Breast (tissue), 4 donors: Measurements from ENCODE around the genes FLRT1, MACROD1 and PRDX5.

DNA sequence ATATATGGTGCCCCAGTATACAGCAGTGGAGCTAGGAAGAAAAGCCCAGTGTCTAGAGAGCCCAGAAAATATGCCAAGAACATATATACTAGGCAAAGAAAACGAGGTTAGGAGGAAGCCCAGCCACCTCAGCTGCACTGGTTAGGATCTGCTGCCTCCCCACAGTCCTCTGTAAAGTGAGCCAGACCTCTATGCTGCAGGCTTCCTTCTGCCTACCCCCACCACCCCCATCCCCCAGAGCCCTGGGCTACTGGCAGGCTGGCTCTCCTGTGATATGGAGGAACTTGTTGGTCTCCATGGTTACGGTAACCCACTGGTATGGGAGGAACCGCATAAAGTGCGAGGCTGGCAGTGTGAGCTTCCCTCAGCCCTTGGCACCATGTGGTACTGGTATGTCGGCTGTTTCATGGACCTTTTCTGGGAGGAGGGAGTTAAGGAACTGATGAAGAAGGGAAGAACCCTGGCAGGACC, 34.2 kb downstream of the RCOR2 start:
- PRO-cap, 3 experiments: no peak in any of the 3 experiments
- RRBS: no CpG with 5 or more reads among the region's 5 CpGs

- PRO-cap, 3 experiments: no peak in any of the 3 experiments
- RRBS: 7% methylated on average over 12 of the region's 37 CpGs
These were observed 2.4 kb upstream of the RCOR2 start for GRCh38 chr11:63919221-63919911.

GRCh38 chr11:63920618-63920878, 3.6 kb upstream of the RCOR2 start:
- PRO-cap, 3 experiments: no peak in any of the 3 experiments
- RRBS: 5% methylated on average over 1 of the region's 5 CpGs

- PRO-cap, 3 experiments: no peak in any of the 3 experiments
- RRBS: no CpG with 5 or more reads among the region's 14 CpGs
These were observed 467 bp downstream of the NAA40 start for GRCh38 chr11:63939348-63939589.

DNA sequence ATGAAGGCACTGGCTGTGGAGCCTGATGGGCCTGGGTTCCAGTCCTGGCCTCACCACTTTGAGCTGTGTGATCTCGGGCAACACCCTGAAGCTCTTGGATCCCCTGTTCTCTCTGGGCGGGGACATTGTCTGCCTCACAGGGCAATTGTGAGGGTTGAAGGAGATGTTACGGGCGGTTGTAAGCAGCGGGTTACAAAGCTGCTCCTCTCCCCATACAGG, 4.8 kb downstream of the OTUB1 start:
- PRO-cap, 3 experiments: no peak in any of the 3 experiments
- RRBS: no CpG with 5 or more reads among the region's 5 CpGs

- PRO-cap, 3 experiments: no peak in any of the 3 experiments
- RRBS: 3% methylated on average over 26 of the region's 97 CpGs
These were observed at the start of gene FLRT1 for GRCh38 chr11:64035439-64036163. FLRT1 (plus strand) TSS chr11:64035931.

- PRO-cap, 3 experiments: peak in 3 of 3 experiments; most common plus-strand start chr11:64166238 (in 3); most common minus-strand start chr11:64166028 (in 1)
- RRBS: 2% methylated on average over 52 of the region's 84 CpGs
These were observed at the start of gene MACROD1 for GRCh38 chr11:64165535-64166283. MACROD1 (minus strand) TSS chr11:64166113.

- PRO-cap, 3 experiments: no peak in any of the 3 experiments
- RRBS: no CpG with 5 or more reads among the region's 31 CpGs
These were observed 2.3 kb upstream of the FERMT3 start for GRCh38 chr11:64203870-64205069.

DNA sequence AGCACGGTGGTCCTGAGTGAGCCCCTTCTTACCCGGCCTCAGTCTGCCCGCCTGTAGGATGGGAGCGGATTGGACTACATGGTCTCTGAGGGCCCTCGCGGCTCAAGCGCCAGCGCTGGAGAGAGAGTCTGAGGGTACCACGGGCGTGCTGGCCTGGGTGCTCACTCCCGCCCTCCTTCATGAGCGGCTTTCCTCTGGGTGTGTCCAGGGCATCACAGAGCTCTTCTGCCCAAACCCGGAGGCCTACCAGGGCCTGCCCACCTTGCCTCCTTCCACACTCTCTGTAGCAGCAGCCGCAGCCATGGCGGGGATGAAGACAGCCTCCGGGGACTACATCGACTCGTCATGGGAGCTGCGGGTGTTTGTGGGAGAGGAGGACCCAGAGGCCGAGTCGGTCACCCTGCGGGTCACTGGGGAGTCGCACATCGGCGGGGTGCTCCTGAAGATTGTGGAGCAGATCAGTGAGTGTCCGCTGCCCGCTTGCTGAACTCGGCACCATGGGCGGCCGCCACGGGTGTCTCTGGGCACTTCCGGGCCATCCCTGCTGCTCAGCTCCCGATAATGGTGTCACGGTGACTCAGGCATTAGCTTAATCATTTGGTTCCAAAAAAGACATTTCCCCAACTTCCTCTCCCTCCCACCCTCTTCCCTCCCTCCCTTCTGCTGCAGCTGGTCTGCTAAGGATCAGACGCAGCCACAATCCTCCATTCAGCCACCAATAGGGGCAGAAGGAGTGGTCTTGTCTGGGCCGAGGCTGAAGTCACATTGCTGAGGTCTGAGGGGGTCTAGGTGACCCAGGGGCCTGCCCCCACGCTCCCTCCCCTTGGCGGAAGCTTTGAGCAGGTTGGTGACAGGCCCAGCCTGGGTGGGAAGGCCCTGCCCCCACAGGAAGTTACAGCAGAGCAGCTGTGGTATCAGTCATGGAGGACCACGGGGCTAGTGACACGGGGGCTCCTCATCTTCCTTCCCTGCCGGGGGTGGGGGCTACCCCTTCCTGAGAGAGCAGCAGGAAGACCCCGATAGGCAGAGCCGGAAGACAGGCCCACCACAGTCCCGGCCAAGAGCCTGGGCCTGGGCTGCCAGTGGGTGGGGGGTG, 891 bp downstream of the FERMT3 start:
- PRO-cap, 3 experiments: peak in 3 of 3 experiments; most common plus-strand start position 643 of the sequence (in 1); most common minus-strand start position 522 of the sequence (in 3)
- RRBS: 22% methylated on average over 7 of the region's 44 CpGs

DNA sequence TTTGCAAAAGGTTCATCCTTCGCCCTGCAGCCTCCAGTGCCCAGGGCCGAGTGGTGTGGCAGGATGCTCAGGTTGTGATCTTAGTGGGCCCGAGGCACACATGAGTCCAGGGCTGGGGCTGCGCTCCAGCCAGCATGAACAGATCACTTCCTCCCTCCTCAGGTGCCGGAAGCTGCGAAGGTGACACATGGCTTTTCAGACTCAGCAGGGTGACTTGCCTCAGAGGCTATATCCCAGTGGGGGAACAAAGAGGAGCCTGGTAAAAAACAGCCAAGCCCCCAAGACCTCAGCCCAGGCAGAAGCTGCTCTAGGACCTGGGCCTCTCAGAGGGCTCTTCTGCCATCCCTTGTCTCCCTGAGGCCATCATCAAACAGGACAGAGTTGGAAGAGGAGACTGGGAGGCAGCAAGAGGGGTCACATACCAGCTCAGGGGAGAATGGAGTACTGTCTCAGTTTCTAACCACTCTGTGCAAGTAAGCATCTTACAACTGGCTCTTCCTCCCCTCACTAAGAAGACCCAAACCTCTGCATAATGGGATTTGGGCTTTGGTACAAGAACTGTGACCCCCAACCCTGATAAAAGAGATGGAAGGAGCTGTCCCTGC, 2.6 kb upstream of the ENSG00000286264 start:
- PRO-cap, 3 experiments: no peak in any of the 3 experiments
- RRBS: no CpG with 5 or more reads among the region's 6 CpGs

DNA sequence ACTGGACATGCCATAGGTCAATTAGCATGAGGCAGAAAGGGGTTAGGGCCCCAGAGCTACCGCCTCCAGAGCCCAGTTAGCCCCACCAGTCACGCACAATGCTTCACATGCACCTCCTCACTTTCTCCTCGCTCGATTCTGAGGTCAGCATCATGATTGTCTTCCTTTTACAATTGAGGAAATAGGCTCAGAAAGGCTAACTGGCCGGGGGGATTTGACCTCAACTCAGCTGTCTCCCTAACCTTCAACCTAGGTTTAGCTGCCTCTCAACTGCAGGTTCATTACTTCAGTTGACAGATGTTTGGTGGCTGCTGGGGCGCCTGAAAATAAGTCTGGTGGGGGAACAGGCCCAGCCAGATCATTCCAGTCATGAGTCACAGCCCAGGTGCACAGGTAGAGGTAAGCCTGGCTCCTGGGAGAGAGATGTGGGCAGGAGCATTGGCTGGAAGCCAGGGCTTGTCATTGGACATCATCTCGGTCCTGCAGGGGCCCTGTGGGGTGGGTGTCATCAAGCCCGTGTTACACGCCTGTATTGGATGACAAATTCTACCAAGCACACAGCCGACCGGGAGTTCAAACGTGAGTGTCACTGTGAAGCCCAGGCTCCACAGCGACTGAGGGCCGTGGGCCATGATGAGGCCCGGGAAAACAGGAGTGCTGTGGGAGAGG, 625 bp upstream of the ENSG00000286264 start:
- PRO-cap, 3 experiments: peak in 1 of 3 experiments; most common plus-strand start position 190 of the sequence (in 1); most common minus-strand start position 367 of the sequence (in 1)
- RRBS: 3% methylated on average over 5 of the region's 15 CpGs

DNA sequence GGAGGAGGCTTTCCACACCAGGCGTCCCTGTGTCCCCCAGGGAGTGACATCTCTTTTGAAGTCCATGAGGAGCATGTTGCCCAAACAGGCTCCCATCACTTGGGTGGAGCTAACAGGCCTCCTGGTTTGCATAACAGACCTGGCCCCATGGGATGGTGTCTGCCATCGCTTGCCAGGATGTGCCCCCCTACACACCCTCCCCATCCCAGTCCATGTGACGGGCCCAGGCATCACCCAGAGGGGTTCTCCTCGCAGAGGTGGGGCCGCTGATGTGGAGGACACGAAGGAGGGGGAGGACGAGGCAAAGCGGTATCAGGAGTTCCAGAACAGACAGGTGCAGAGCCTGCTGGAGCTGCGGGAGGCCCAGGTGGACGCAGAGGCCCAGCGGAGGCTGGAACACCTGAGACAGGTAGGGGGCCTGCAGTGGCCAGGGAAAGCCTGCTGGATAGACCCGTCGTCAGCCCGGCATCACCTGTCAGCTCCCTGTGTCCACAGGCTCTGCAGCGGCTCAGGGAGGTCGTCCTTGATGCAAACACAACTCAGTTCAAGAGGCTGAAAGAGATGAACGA, 14.4 kb downstream of the PLCB3 start:
- PRO-cap, 3 experiments: no peak in any of the 3 experiments
- RRBS: no CpG with 5 or more reads among the region's 17 CpGs

GRCh38 chr11:64316409-64317373, 668 bp downstream of the TRMT112 start:
- PRO-cap, 3 experiments: no peak in any of the 3 experiments
- RRBS: 3% methylated on average over 7 of the region's 36 CpGs

DNA sequence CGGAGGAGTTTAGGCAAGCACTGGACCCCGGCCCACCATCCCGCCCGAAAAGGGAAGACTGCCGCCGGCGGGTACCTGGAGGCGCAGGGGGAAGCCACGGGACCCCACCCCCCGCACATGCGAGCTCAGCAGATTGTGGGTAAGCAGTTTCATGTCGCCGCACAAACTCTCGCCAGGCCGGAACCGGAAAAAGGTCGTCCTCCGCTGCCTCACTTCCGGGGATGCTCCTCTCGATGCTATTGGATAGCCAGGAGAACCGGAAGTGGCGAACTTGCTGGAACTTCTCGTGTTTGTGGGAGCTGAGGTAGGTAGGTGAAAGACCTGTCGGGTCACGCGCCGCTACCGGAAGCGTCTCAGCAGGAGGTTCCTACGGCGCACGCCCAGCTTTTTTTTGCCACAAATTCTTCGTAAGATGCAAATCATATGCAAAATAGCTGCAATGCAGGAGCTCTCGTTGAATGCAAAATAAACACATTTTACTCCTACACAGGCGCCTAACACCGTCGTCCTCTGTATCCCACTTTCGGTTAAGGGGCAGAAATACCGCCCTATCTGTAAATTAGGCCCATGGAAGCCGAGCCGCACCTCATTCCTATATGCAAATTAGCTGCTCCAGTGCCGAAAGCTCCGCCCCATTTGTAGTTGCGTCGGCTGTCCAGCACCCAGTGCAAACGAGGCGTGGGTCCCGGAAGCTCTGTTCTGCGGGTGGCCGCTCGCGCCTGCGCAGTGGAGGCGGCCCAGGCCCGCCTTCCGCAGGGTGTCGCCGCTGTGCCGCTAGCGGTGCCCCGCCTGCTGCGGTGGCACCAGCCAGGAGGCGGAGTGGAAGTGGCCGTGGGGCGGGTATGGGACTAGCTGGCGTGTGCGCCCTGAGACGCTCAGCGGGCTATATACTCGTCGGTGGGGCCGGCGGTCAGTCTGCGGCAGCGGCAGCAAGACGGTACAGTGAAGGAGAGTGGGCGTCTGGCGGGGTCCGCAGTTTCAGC, at the start of gene PRDX5:
PRDX5 (plus strand) TSS at position 748 of the 983 bp plus-strand sequence.
- PRO-cap, 3 experiments: peak in 3 of 3 experiments; most common plus-strand start position 777 of the sequence (in 3); most common minus-strand start position 701 of the sequence (in 3)
- RRBS: under 1% methylated on average over 18 of the region's 79 CpGs

- PRO-cap, 3 experiments: no peak in any of the 3 experiments
- RRBS: no CpG with 5 or more reads among the region's 7 CpGs
These were observed 10.7 kb upstream of the CCDC88B start for GRCh38 chr11:64329282-64329637.

DNA sequence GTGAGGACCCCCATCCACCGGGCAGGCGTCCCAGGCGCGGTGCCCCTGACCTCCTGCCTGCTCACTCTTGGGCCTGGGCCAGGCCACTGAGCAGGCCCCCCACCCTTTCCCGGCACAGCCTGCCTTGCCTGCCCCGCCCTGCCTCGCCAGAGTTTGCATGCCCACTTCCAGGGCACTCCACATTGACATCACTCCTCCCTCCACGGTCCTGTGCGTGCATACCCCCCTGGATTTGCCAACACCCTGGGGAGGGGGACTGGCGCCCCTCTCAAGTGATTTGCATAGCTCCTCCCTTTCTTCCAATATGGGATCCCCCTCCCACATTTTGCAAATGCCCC, 457 bp downstream of the RPS6KA4 start:
- PRO-cap, 3 experiments: peak in 1 of 3 experiments; most common minus-strand start position 88 of the sequence (in 1)
- RRBS: 2% methylated on average over 5 of the region's 10 CpGs

DNA sequence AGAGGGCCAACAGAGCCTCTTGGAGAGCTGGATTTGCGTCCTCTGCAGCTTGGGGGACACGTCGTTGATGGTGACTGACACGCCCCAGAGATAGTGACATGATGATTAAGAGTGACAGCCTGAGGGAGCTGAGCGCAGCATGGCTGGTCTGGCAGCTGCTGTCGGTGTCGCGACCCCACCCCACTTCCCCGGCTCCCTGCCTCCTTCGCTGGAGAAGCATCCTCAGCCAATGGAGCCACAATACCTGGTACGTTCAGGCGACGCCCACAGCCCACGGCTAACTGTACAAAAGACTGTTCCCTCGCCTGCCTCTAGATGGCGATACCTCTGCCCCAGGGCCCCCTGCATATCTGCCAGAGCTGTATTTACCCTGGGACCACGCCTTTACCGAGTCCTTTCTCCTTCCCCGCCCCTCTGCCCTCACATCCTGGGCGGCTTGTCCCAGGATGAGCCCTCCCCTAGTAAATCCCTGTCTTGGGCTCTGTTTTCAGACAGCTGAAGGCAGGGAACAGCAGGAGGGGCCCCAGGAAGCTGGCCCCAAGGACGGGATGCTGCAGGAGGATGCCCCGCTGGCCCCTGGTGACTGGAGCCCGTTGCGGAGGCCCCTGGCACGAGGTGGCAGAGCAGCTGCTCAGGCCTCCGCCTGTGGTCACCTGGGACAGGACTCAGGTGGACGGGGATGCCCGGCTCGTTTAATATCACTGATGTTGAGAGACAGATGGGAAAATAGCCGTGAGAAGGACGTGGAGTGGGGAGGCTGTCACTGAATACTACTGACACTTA, 90.6 kb downstream of the RPS6KA4 start:
- PRO-cap, 3 experiments: no peak in any of the 3 experiments
- RRBS: no CpG with 5 or more reads among the region's 31 CpGs

DNA sequence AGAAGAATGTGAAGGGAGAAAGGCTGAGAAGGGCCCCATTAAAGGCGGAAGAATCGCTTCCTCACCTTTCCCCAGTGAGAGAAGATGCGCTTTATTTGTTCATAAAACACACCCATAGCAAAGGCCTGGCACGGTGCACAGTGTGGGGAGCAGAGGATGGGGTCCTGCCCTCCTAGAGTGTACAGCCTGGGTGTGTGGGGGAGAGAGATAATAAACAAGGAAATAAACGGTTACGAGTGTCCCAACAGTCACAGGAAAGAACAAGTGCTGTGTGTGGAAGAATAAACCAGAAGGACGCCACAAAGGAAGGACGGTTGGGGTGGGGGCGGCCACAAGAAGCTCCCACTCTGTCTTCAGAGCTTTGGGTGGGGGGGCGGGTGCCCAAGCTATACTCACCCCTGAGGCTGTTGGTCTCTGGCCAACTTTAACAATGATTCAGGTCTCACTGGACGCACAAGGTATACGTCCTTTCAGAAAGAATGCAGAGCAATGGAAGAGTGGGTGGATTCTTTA, 56.1 kb upstream of the SLC22A11 start:
- PRO-cap, 3 experiments: no peak in any of the 3 experiments
- RRBS: no CpG with 5 or more reads among the region's 12 CpGs

DNA sequence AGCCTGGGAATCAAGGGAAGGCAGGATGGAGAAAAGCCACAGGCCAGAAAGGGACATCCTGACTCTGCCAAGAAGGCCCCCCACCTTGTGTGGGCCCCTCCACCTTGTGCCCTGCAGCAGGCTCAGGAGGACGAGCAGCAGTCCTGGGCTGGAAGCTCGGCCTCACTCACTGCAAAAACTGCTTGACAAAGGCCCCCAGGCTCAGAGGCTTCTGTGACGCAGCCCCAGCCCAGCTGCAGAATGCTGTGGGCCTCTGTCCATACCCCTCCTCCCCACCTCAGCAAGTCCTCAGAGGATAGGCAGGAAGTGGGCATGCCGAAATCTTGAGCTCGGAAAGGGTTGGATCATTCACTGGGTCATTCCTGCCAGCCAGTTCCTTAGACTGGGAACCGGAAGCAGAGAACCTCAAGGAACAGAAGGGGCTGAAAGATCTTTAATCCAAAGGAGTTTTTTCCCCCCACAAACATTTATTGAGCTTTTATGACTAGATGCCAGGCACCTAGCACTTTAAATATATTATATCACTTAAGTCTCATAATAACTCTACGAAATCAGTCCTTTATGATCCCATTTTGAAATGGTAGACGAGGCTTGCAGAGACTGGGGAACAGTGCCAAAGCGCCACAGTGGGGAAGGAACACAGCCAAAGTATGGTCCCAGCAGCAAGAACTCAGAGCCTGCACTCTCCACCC, 61.7 kb downstream of the NRXN2 start:
- PRO-cap, 3 experiments: peak in 3 of 3 experiments; most common plus-strand start position 380 of the sequence (in 1); most common minus-strand start position 180 of the sequence (in 2)
- RRBS: no CpG with 5 or more reads among the region's 9 CpGs

DNA sequence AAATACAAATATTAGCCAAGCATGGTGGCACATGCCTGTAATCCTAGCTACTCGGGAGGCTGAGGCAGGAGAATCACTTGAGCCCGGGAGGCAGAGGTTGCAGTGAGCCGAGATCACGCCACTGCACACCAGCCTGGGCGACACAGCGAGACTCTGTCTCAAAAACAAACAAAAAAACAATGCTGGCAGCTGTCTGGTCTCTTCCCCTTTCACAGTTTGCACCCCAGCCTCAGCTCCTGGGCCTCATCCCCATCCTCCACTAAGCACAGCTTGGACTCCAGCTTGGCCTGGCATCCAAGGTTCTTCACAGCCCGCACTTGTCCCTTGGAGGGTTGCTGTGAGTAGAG, 2.2 kb upstream of the PYGM start:
- PRO-cap, 3 experiments: no peak in any of the 3 experiments
- RRBS: no CpG with 5 or more reads among the region's 7 CpGs